Cardiac ventricle fibroblast (primary cell): ENCODE results near the gene ROR2.

- RAMPAGE, long total RNA = no peak
Observed at GRCh38 chr9:91824475-91824814, 125.6 kb downstream of the ROR2 start.

DNA sequence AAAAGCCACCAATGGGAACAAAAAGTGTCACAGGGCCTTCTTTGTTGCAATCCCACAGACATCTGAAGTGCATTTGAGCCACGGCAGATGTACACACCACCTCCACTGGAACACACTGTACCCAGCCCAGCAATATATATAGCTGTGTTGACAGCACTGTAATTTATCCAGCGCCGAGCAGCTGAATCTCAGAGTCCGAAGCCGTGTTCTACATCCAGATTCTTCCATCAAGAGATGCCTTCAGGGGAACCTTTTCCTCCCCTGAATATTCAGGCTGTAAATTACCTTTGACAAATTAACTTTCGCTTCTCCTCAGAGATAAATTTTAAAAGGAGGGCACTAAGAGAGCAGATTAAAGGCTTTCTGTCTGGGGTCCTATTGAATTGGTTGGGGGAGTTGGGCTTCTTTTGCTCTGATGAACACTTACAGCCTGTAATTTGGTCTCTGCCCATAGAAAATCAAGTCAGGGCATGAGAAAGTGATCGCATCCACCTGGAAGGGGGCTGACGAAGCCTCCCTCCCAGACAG, 76.4 kb downstream of the ROR2 start:
- RAMPAGE, long total RNA = no peak

GRCh38 chr9:91950049-91951091, at the start of gene ROR2:
Gene ROR2 (minus strand): TSS chr9:91950228.
- RAMPAGE, long total RNA = no peak

GRCh38 chr9:92076363-92077053, 38.7 kb downstream of the SPTLC1 start:
- RAMPAGE, long total RNA = no peak

DNA sequence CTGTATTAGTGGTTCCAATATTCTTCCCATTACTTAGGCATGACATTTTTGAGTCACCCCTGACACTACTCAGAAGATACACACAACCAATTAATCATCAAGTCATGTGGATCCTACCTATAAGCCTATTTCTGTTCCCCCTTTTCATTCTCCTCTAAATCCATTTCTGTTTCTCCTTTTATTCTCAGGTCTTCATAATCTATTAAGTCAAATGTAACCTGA, 693 bp downstream of the IARS1 start:
- RAMPAGE, long total RNA = no peak

GRCh38 chr9:92313202-92313714, 11.9 kb downstream of the NOL8 start:
- RAMPAGE, long total RNA = no peak

DNA sequence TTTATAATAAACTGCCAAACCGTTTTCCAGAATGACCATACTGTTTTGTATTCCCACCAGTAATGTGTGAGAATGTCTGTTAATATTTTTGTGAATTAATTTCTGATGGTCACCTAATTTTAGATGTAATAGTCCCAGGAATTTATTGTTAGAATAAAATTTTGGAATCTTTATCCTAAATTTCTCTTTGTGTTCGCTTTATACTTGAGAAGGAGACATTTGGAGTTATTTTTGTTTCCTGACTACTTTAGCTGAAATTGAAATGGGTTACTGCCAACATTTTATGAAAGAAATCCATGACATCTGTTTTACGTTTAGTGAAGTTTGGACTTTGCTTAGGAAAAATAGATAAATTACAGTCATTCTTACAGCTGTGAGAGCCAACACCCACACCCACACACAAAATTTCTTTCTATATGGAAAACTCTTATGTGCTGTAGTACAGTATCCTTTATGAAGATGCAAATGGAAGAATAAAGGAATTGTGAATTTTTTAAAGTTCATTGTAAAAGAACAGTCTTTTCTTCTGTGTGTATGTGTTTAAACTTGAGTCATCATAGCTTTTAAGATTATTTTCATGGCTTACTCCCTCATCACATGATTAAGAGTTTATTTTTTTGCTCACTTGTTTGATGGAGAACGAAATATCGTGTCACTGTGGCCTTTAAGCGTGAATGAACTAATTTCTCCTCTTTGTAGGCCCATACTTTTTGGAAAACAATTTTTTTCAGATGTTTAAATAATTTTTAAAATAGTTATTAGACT, 24.4 kb downstream of the CENPP start:
- RAMPAGE, long total RNA = no peak

GRCh38 chr9:92405755-92406469, 1.5 kb upstream of the OGN start:
- RAMPAGE, long total RNA = no peak

GRCh38 chr9:92406515-92406987, 2.2 kb upstream of the OGN start:
- RAMPAGE, long total RNA = no peak

- RAMPAGE, long total RNA = no peak
Observed at GRCh38 chr9:92446368-92447017, 22.2 kb upstream of the OMD start.

DNA sequence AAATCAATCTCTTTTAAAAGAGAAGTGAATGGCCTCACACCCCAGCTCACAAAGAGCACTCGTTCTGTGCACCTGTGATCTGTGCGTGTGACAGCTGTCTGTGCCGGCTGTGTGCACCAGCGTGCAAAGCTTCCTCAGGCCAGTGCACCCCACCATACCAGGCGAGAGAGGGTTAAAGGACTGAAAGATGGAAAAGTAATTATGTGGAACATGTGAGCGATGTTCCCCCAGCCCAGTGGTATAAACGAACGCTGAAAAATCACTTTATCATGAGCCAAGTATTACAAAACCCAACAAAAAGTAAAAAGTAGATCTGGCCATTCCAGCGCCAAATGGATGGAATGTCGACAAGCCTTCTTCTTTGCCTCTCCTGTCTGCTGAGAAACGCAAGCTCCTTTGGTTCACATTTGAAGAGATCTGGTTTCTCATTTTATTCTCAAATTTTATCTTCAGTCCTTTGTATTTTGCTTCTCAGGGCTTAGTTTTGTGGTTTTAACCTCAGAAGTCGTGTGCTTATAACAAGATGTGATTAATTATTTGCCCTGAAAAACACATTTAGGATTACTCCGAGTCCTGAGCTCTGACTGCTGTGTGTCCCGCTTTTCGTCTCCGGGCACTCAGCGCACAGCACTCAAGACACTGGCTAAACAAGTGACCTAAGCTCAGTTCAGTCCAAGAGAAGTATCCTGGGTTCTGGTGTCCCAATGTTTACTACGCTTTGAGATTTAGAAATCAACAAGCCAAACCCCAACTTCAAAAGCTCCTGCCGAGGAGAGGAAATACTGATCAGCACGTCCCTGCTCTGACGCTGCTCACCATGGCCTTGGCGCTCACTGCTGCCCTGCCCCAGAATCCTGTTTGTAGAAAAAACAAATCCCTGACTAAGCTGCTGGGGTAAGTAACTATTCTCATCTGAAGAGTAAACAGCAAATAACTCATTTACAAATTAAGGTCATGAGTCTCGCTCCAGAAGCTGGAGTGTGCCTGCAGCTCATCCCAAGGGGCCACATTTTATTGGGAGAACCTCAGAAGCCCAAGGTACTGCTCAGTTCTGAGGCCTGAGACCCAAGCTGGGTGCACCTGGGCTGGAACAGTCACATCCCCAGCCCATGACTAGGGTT, 53.4 kb downstream of the IPPK start:
- RAMPAGE, long total RNA = no peak

- RAMPAGE, long total RNA = no peak
Observed at GRCh38 chr9:92963683-92964802, 16.7 kb downstream of the FGD3 start.

GRCh38 chr9:92965081-92965853, 17.9 kb downstream of the FGD3 start:
- RAMPAGE, long total RNA = no peak

GRCh38 chr9:92973961-92974855, 26.9 kb downstream of the FGD3 start:
- RAMPAGE, long total RNA = no peak

- RAMPAGE, long total RNA = no peak
Observed at GRCh38 chr9:93010170-93011029, 48.1 kb upstream of the SUSD3 start.

GRCh38 chr9:93013655-93014025, 44.9 kb upstream of the SUSD3 start:
- RAMPAGE, long total RNA = no peak

- RAMPAGE, long total RNA = no peak
Observed at GRCh38 chr9:93015400-93015920, 43.0 kb upstream of the SUSD3 start.

DNA sequence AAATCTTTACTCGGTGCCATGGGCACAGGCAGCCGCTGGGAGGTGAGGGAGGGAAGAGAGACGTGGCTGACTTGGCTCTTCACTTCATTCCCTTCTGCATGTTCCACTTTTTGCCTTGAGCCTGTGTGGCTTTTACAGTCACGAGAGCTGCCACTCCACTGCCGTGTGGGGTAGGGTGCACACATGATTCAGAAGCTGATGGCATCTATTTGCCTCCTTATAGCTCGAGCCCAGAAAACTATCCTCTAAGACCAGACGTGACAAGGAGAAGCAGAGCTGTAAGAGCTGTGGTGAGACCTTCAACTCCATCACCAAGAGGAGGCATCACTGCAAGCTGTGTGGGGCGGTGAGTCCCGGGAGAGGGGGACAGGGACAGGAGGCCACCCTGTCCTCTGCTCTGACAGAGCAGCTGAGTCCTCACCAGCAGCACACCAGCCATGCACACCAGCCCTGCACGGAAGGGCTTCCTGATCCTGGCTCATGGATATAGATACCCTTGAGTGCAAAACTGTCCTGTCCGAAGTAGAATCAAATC, 28.8 kb upstream of the SUSD3 start:
- RAMPAGE, long total RNA = no peak

DNA sequence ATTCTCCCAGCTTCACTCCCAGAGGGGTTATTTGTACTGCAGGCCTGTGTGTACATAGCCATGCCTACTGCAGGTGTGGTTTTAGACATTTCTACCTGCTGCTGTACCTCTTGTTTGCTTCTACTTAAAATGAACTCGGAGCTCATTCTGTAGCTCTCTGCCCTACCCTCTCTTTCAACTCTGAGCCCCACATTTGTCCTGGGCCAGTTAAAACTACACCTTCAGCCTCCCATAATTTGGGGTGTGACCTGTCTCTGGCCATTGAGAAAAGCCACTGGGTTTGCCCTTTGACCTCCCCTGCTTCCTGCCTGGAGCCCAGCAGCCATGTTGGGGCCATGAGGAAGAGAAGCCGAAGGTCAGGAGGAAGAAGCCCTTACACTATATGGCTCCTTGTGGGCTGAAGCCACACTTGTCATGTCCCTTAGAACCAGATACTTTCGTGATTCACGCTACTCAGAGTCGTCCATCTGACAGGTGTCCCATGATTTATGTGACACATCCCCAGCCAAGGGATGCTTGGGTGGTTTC, 9.4 kb upstream of the CARD19 start:
- RAMPAGE, long total RNA = no peak

GRCh38 chr9:93122564-93123348, 11.3 kb downstream of the NINJ1 start:
- RAMPAGE, long total RNA = no peak